H7 (cell line): ENCODE measurements around a stretch of chrX.

GRCh38 chrX:5052064-5052465 is 1176.6 kb downstream of the NLGN4X start:
- RAMPAGE, long total RNA, result no peak

DNA sequence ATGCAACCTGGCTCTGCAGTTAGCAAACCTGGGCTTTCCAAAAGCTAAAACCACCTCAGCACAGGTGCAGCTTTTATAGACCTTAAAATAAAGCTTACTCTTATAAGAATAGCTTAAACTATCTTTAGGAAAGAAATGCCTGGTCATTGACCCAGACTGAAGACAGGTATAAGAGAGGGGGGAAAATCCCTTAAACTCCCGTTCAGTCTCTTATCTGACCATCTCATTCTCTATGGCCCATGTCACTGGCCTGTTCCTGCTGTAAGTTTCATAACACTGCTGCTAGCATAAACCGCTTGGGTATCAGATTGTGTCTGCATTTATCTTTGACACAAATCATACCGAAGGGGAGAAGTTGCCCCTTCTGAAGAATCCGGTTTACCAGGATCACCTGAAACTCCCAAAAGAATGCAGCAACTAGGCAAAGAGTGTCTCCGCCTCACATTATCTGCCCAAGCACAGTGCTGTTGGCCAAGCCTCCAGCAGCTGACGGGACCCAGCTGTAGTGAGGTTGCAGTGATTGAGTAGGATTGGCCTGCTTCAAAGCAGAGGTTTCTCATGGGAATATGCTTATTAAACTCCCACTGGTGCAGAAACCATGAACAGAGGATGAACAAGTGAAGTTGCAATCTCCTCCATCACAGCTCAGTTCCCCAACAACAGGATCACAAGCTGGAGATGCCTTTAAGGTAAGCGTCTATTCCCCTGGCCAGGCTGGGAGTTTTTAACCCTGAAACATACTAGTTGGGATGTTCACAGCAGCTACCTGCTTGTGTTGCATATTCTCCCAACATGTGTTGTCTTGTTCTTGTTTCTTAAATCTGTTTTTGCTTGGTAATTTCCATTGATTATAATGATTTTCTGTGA is 71.3 kb upstream of the PUDP start:
- RAMPAGE, long total RNA, result no peak

GRCh38 chrX:8465214-8465732 is 643 bp downstream of the VCX3B start:
- RAMPAGE, long total RNA, result no peak

DNA sequence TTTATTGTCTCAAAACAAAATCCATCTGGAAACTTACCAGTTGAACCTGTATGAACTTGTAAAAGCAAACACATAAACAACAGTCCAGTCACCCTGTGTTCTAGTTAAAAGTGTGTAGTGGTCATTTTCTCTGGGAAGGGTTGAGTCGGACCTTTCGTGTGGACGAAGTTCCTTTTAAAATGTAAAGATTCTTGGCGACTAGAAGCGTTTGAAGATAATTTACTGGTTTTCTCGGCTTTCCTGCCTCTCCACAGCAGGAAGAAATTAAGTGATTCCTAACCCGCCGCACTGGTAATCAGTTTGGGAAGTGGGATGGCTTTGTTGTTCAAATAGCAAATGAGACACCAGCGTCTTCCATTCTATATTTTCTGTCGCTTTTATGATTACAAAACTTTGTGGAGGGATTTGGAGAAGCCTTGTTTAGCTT is 1.2 kb downstream of the SHROOM2 start:
- RAMPAGE, long total RNA, result no peak

DNA sequence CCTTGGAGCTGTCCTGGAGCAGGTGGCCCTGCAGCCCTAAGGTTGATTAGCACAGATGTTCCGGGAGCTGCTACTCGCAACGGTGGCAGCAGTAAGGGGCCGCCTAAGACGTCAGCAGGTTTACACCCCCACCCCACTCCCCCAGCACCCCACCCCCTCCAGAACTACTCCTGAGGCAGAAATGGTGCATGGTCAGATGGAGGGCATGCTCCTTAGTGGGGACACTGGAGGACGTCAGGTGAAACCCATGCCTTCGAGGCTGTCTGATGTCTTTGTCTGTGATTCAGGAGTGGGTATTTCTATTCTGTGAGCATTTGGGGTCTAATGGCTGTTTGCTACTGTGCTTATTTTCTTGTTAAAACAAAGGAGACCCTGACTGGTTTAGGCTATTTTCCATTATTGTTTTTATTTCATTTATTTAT is 88.5 kb upstream of the CLDN34 start:
- RAMPAGE, long total RNA, result no peak

DNA sequence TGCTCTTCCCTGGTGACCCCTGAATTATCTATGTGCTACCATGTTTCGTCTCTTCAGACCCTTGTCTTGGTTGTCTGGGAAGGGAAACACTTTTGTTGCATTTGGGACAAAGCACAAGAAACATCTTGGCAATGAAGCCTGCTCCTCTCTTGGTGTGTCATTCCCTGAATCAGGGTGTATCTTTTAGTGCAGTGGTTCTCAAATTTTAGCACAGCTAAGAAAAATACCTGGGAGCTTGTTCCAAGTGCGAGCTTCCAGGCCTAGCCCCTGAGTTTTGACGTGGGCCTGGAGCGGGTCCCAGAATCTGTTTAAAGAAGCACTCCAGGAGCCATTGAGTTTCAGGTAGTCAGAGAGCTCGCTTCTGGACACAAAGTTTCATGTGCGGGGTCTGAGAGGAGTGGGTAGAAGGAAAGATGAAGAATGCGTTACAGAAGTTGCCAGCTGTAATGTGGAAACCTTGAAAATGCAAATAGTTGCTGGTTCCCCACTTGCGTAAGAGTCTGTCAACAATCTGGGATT is 77.7 kb upstream of the CLCN4 start:
- RAMPAGE, long total RNA, result no peak

GRCh38 chrX:10125932-10126394 is 30.8 kb upstream of the CLCN4 start:
- RAMPAGE, long total RNA, result no peak

DNA sequence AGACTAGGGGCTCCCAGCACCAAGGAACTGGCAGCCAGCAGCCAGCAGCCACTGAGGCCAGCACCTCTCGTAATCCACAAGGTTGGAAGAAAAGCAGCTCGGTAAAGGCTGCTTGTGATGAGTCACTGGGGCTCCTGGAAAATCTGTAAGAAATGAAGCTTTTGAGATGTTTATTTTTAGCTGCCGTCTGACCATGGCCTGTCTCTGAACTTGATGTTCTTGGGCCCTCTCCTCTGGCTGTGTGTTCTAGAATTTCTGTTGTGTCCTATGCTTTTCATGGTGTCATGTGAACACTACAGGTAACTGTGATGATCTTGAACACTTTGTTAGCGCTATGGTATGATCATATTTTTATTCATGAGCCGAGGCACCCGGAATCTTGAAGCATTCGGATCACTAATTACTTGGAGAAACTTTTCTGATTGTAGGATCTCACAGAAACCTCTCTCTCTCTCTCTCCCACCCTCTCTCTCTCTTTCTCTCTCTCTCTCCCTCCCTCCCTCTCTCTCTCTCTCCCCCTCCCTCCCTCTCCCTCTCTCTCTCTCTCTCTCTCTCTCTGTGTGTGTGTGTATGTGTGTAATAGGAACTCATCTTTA is 18.7 kb downstream of the CLCN4 start:
- RAMPAGE, long total RNA, result no peak

DNA sequence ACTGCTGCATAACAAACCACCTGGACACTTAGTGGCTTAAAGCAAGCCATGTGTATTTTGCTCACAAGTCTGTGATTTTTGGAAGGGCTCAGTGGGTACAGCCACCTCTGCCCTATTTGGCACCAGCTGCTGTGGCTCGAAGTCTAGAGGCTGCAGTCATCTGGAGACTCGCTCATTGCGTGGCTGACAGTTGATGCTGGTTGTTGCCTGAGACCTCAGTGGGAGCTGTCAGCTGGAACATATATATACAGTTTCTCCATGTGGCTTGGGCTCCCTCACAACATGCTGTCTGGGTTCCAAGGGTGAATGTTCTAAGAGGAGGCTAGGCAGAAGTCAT is 60.8 kb upstream of the MID1 start:
- RAMPAGE, long total RNA, result no peak

DNA sequence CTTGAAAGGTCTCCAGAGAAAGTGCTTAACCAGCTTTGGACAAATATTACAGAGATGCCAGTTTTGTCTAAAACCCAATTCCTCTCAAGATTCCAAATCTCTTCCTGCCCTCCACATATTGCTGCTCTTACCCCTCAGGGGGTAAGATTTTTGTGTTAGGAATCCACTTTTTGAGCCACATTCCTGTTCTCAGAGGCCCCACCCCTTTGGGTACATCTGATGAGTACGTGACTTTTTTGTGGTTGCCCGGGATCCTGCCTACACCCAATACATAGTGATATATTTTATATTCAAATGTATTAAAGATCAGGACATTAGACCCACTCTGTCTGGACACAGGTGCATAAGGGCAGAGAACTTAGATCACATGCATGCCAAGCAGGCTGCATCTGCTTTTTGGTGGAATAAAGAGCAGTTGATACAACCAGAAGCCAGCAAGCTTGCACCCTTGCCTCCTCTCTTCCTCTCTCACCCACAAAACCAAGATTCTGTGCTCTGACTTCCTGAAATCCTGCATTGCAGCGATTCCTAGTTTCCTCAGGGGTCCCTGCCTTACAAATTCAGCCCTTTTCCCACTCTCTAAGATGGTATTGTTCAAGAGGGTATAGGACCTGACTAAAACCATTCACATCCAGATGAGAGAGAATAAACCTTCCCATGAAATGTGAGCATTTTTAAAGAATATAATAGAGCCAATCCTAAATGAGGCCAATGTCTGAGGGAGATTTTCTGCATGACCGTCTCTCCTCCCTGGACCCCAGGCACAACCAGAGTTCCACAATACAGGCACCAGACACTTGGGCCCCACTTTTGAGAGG is 2.2 kb downstream of the AMELX start:
- RAMPAGE, long total RNA, result no peak

DNA sequence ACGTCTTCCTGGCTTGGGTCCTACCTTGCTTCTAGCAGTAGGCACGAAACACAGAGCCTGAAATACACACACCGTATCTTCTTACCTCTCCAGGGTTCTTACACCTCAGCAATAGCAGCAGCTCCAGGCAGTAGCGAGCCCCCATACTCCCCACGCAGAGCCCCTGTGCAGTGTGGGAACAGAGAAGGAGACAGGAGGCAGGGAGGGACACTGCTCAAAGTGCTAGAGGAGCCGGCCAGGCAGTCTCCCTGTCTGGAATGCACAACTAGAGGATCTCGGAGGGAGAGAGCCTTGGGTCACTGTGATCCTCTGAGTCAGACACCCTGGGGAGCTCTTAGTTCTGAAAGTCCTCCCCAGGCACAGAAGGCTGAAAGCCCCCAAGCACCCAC is 15.9 kb downstream of the AMELX start:
- RAMPAGE, long total RNA, result no peak

DNA sequence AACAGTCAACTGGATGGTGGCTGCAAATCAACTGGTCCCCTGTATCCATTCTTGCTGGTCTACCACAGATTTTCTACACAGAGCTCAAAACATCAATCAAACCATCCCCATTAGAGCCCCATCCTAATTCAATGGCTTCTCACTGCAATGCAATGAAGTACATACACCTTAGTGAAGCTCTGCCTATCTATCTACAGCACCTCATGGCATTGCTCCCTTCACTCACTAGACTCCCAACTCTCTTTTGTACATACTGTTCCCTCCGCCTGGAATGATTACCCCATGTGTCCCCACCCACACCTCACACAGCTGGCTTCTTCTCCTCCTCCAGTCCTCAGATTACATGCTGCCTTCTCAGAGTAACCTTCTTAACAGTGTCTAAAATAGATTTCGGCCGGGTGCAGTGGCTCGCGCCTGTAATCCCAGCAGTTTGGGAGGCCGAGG is 46.9 kb downstream of the AMELX start:
- RAMPAGE, long total RNA, result no peak

- RAMPAGE, long total RNA, result no peak
These were observed 48.0 kb downstream of the AMELX start for GRCh38 chrX:11340981-11341847.

DNA sequence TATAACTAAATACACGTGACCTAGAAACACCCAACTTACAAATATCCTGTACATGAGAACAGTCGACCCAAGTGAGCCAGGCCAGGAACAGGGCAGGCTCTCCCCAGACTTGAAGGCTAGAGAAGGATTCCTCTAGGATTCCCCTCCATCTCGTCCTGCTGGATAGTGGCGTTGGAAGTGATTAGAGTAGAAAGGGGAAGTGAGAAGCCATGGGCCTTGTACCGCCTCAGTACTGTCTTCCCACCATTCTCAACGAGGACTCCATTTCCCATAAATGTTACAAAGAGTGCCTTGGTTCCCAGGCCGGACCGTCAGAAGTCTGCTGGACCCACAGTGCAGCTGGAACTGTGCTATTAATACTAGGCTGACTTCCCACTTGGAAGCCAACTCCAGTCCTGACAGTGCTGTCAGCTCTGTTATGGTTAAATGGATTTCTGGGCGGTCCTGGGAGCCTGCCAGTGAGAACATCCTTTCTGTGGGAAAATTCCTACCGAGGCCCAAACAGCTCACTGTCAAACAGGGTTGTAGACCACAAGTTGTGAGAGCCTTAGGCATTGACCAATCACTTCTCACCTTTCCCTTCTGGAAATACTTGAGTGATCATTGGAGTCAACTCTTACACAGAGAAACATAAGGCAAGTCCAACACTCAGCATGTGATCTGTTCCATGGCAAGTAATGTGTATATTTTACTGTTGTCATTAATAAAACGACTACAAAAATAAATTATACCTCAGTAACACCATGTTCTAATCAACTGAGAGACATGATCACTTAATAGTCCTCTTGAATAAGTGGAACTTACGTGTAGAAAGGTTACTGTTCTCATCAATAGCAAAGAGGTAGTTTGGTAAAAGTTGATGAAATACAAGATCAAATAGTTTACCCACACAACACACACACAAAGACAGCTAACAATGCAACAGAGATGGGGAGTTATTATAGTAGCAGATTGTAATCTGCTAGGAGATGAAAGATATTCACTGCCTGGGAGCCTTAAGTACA is 58.4 kb downstream of the AMELX start:
- RAMPAGE, long total RNA, result no peak

DNA sequence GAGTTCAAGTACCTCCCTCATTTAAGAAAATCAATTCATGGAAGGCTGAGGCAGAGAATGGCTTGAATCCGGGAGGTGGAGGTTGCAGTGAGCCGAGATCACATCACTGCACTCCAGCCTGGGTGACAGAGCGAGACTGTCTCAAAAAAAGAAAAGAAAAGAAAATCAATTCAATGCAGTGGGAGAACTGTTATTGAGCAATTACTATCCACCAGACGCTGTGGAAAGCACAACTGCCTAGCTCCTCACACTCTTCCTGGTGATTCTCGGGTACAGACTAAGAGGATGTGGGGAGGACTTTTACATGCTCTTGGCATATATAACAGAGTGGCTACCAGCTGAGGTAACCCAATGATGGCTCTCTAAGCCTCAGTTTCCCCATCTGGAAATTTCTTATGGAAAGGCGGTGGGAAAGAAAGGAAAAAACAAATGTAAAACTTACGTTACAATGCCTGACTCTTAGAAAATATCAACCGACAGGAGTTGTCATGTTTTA is 2.6 kb upstream of the TMSB4X start:
- RAMPAGE, long total RNA, result no peak

DNA sequence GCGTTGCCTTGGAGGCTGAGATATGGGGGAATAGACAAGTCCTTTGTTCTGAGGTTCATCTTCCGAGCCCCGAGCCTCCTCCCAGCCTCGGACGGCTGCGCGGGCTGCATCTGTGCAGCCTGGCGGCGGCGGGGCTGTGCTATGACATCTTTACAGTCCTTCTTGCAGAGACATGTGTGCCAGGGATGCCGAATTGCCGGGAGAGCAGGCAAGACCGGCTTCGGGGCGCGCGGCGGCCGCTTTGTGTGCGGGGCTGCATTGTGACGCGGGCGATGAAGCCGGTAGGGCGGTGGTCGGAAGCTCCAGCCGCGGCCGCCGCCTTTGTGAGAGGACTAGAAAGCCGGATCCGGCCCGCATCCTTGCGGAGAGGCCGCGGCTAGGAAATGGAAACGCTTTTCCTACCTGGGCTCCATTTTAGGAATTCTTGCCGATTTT is 558 bp downstream of the TMSB4X start:
- RAMPAGE, long total RNA, result no peak

DNA sequence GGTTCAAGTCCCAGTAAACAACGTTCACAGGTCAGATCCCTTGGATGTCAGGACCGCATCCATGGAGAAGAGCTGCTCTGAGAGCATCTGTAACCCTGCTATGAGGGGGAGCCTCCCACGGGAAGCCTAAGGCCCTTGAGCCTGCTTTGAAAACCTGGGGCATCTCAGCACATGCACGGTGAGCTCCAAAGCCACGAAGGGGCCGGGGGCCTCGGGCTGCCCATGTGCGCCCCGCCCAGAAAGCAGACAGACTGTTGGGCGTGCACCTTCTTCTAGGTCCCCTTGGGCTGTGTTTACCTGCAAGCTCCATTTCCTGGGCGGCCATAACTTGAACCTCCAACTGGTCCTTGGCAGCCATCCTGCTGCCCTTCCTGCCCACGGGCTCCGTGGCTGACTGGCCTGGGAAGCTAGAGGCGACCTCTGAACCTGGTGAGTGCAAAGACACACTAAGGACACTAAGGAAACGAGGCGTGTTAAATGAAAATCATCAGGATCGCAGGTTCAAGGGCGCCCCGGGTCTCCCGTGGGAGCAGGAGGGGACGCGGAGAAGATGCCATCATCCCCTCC is 905 bp downstream of the FAM9C start:
- RAMPAGE, long total RNA, result no peak

DNA sequence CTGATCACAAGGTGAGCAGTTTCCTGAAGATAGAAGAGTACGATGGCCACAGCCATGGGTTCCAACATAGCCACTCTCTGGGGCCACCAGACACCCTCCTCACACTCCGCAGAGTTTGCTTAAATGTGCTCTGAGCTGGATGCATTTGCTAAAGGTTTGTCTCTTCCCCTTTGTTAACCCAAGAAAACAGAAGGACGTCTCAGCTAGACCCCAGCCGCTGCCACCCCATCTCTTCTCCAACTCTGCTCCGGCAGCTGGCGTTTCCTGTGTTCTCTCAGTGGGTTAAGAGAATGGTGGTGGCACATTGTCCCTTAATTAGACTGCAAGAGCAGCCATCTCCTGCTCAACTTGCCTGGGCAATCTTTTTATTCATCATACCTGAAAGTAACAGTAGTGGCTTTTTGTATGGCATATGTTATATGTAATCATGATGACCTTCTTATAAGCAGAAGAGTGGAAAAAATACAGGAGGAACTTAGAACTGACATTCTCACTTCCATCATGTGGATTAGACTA is 43.8 kb upstream of the FAM9C start:
- RAMPAGE, long total RNA, result no peak

DNA sequence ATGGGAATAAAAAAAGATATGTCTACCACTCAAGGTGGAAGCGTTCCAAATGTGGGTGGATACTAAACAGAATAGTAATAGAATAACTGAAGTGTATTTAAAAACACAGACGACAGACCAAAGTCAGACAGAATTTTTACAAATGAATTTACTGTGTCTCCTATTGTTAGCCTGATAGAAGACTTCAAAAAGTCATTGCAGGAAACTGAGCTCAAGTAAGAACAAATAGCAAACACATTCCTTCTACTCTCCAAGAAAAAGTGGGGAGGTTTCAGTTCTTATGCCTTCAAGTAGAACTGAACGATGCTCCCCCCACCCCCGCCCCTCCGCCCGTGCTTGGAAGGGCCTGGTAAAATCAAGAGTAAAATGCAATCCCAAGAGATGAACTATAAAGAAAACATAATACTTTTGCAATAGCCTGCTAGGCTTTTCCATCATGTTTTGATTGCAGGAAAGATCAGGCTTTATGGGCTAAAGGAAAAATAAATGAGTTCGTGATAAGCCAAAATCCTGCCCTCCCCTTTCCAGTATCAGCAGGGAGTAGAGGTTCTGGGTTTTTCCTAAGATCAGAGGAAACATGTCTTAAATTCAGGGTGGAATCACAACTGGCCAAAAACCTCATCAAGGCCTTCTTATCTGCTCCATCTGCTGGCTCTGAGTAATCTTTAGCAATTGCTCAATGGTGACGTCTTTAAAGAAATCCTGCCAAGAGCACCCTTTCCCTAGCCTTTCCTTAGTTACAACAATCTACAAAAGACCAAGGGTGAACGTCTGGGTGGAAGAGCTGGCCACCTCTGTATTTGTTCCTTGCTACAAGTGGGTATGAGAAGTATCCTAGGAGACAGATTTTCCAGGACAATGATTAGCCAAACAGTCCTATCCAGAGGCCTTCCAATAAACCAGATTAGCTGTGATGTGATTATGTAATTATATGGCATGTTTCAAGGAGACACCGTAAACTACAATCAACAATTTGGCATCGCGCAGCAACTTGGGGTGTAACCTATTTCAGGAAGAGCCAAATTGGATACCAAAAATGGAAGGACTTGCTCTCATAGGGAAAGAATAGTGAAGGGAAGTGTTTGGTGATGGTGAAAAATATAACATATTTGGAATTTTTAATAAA is 66.2 kb upstream of the FAM9C start:
- RAMPAGE, long total RNA, result no peak

DNA sequence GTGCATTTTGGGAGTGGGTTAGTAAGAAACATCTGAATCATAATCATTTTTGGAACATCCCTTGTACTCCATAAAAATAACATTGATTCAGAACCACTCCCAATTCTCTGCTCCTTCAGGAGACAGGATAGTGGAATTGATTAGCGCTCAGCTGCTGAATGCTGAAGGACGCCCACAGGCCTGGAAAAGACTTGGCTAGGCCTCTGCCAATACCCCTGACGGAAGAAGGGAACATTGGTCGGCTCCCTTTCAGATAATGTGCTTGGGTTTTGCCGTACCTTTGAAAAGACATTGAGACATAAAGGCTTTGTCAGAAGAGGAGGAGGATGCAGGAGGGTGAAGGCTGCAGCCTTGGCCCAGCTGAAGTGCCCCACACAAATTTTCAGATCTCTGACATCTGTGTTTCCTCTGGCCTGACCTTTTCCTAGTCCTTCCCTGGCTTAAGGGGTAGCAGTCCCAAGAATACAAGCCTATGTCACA is 80.5 kb upstream of the FAM9C start:
- RAMPAGE, long total RNA, result no peak